Neural progenitor cell (in vitro differentiated cells): ENCODE data around the gene CTIF.

DNA sequence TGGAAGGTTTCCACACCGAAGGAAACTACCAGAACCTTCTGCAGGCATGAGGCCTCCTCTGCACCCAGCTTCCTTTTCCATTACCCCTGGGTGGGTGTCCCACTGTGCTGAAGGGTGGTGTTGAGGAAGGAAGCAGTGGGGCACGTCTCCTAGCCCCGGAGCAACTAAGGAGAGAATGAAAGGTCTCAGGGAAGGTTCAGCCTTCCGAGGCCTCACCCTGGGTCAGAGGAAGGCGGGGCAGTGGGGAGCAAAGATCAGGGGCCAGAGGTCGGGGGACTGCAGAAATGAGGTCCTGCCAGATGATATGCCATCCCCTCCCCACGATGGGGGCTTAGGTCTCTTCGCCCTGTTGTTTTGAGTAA lies 153.5 kb upstream of the SMAD2 start:
- RAMPAGE, long total RNA, result no peak

DNA sequence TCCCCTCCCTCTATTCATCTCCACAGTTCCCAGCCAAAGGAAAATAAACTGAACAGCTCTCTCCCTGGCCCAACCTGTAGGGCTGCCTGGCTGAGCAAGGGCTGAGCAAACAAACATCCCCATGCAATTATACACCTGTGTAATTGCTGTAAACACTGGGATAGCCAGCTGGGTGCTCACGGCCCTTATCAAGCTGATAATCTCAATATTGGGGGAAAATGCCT lies 203.3 kb upstream of the SMAD2 start:
- RAMPAGE, long total RNA, result no peak

- RAMPAGE, long total RNA, result no peak
Observed at GRCh38 chr18:48407438-48407780, 1.8 kb downstream of the ZBTB7C start.

DNA sequence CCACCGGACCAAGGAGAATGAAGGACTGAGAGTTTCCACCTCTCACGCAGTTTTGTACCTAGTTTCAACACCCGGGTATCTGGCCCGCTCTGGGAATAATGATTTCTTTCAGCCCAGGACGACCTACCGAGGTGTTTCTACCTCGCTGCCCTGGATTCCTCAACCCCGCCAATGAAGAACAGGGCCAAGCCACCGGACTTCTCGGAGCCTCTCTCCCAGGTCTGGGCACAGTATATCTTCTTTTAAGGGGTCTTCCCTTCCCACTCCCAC lies 1.5 kb downstream of the ZBTB7C start:
- RAMPAGE, long total RNA, result no peak

DNA sequence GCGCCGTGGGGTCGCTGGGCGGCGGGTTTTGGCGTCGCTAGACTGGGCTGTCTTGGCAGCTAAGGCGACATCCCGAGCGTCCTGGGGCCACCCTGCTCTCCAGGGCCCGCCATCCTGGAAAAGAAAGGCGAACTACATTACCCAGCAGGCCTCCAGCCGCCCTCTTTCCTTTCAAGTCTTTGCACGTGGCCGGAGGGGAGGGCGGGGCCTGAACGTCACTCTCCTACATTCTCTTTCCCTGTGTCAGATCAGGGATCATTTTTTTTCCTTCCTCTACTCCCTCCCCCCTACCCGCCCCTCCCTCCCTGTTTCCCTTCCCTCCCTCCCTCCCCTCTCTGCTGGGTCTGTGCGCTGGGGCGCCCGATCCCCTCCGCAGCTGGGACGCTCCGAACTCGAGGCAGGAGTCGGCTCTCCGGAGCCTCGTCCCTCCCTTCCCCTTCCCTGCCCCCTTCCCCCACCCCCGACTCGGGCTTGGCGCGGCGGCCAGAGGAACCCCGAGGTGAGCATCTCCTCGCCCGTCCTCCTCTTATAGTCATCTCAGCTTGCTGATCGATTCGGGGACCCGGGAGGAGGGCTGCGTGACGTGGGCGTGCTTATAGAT lies at the start of gene CTIF:
Gene CTIF, plus strand, starts transcription at position 218 of the 601 bp plus-strand sequence.
- RAMPAGE, long total RNA, result no peak

DNA sequence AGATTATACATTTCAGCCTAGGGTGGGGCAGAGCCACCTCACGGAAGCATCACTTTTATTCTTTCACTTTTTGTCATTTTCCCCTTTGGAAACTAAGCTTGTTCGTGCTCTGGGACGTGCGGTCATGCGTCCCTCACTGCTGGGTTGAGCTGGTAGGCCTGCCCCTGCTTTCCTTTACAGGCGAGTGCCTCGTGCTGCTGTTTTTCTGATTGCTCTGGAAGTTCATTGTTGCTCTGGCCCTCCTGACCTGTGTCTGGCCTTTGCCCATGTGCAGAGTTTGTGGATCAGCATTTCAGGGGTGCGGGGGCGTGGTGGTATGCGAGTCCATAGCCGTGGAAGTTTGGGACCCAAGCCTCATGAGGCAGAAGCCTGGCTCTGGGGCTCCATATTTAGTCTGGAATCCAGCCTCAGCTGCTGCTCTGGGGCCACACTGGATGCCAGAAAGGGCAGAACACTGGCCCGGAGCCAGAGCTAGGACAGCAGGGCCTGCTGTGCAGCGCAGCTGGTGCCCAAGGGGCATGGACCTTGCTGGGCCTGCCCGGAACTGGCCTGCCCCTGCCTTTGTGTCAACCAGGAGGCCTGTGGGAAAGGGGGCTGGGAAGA lies 51.1 kb downstream of the CTIF start:
- RAMPAGE, long total RNA, result no peak

GRCh38 chr18:48680385-48681577 lies 141.9 kb downstream of the CTIF start:
- RAMPAGE, long total RNA, result no peak

GRCh38 chr18:48695720-48696251 lies 157.0 kb downstream of the CTIF start:
- RAMPAGE, long total RNA, result no peak

GRCh38 chr18:48742803-48743511 lies 204.1 kb downstream of the CTIF start:
- RAMPAGE, long total RNA, result no peak

DNA sequence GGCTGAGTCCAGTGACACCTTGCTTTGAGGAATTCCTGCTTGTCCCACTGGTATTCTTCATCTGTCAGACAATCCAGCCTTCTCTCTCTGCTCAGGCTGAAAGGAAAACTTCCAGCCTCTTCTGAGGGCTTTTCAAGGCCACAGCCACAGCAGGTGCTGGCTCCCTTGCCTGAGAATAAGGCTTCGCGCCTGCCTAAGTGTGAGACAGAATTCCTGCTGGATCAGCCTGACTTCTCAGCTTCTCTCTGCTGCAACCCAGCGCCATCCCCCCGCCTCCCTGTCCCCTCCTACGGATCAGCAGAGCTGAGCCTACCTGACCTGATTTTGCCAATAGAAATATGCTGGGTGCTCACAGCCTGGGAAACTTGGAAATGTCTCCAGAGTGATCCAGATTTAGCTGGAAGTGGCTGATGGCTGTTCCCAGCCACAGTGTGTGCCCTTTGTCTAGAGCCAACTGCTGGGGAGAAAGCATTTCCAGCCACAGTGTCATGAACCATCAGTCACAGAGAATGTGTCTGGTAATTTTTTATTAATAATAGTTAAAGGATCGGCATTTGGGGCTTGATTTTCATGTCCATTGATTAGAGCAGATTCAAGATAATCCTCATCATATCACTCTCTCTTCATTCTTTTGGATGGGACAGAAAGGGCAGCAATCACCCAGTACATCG lies 147.8 kb downstream of the SMAD7 start:
- RAMPAGE, long total RNA, result no peak

GRCh38 chr18:48814946-48815508 lies 135.7 kb downstream of the SMAD7 start:
- RAMPAGE, long total RNA, result no peak

- RAMPAGE, long total RNA, result no peak
Observed at GRCh38 chr18:48859639-48860784, 90.8 kb downstream of the SMAD7 start.

- RAMPAGE, long total RNA, result no peak
Observed at GRCh38 chr18:48926257-48927122, 24.3 kb downstream of the SMAD7 start.

DNA sequence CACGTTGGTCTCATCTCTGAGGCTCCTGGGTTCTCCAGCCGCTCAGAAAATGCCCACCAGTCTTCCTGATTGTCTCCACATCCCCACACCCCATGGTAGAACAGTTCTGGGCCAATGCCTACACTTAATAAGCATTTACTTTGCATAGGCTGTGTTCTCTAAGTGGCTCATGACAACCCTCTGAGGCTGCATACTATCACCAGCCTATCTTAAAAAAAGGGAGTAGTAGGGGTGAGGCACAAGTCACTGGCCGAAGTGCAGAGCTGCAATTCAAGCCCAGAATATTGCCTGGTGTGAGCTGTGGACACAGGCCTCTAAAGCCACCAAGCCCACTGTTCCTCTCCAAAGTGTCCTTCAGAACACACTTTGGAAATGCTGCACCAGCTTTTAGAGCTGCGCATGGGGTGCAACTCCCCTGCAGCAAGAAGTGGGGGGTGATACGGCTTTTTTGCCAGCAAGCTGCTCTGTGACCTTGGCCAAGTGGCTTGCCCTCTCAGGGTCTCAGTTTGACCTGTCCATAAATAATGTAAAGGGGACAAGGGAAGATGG lies 23.0 kb downstream of the SMAD7 start:
- RAMPAGE, long total RNA, result no peak

- RAMPAGE, long total RNA, result no peak
Observed at GRCh38 chr18:48951571-48951716, 679 bp upstream of the SMAD7 start.

DNA sequence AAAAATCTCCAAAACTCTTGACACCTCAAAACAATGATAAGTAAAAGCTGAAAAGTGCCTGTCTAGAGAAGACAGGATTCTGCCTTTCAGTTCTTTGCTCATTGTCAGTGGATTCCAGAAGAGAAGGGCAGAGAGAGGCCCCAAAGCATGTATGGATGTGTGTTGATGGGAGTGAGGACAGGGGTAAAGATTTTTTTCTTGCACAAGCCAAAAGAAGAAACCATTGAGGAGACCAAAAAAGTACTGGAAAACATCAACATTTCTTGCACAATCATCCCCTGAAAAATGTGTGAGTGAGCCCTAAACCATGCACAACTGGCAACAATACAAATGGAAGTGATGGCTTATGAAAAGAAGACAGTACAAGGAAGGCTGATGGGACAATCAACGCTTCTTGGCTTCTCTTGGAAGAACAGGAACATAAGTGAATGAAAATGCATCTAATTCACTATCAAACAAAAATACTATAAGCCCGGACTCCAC lies 5.6 kb upstream of the SMAD7 start:
- RAMPAGE, long total RNA, result no peak

DNA sequence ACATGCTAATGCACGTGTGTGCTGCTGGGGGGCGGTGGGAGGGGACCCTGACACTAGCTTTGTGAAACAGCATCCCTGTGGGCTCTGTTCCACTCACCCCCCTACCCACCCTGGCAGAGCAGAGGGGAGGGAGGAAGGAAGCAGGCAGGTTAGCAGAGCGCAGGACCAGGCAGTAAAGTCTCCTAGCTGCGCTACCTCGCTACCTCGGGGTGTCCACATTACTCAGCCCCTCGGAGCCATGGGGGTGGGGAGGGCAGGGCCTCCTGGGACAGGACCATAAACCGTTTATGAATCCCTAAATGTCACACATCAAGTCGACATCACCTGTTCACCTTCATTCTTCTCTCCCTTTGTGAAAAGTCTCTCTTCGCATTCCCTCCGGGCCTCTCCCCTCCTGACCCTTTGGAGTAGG lies 23.5 kb upstream of the SMAD7 start:
- RAMPAGE, long total RNA, result no peak

- RAMPAGE, long total RNA, result no peak
Observed at GRCh38 chr18:48990523-48991494, 40.0 kb upstream of the SMAD7 start.

DNA sequence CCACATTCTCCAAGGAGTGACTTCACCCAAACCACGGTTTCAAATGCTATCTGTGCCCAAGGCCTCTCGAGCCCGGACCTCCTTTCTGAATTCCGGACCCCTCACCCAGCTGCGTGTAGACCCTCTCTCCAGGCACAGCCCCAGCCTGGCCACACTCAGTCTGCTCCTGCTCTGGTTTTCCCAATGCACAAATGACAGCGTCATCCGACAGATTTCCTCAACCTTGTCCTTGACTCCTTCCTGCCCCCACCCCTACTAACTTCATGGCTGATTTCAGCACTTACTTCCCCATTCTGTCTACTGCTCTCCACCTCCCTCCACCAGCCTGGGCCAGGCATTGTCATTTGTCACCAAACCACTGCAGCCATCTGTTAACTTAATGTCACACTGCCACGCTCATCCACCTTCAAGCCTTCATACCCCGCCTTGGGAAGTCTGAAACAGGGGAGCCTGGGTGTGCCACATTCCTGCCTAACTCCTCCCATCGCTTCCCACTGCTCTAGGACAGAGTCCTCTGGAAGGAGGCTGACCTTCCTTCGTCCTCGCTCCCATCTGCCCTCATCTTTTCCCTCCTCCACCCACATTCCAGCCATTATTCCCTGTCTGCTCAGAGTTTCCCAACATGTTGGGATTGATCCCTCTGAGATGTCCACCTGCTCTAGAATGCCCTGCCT lies 42.0 kb upstream of the SMAD7 start:
- RAMPAGE, long total RNA, result no peak

GRCh38 chr18:49106995-49107582 lies 156.3 kb upstream of the SMAD7 start:
- RAMPAGE, long total RNA, result no peak